Gallbladder (tissue), 1 donor: ENCODE results near the genes SCN1B, FXYD1 and MAG.

DNA sequence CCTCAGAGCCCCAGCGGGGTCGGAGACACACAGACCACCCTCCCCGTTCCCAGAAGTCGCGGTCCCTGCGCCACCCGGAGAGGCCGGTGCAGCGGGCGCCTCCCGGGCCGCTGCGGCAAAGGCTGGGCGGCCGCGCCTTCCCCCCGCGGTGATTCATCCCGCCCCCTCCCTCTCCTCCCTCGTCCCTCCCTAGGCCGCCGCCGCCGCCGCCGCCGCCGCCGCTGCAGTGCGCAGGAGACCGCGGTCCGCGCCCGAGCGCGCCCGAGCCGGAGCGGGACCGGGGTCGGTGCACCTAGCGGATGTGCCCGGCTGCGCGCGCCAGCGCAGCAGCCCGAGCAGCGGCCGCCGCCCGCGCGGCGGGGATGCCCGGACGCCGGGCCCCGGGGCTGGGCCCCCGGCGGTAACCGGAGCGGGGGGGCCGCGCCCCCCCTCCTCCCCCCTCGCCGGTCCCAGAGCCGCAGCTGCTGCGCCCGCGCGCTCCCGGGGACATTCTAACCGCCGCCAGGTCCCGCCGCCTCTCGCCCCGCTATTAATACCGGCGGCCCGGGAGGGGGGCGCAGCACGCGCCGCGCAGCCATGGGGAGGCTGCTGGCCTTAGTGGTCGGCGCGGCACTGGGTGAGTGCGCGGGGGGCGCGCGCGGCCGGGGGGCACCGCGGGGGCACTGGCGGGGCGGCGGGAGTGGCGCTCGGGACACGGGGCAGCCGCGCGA lies at the start of gene SCN1B:
Gene SCN1B, plus strand, starts transcription at position 226 of the 710 bp plus-strand sequence.
- PRO-cap = bidirectional peak, plus-strand start at position 233 of the sequence, minus-strand start at position 120 of the sequence

DNA sequence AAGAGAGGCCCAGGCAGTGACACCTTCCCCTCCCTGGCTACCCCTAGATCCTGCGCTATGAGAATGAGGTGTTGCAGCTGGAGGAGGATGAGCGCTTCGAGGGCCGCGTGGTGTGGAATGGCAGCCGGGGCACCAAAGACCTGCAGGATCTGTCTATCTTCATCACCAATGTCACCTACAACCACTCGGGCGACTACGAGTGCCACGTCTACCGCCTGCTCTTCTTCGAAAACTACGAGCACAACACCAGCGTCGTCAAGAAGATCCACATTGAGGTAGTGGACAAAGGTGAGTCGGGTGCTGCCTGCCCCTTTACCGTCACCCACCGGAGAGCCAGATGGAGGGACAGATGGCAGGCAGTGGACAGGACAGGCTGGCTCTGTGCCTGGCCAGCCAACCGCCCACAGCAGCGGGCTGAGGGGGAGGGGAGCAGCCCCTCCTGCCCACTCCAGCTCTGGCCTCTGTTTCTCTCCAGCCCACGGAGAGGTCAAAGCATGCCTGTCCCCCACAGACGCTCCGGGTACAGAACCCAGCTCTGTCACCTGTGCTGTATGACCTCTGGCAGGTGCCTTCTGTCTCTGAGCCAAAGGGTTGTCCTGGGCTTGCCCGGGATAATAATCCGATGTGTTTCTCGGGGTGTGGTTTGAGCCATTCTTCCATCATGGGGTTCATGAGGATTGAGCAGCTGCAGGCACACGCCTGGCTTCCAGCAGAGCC lies 3.3 kb downstream of the SCN1B start:
- PRO-cap = no peak

DNA sequence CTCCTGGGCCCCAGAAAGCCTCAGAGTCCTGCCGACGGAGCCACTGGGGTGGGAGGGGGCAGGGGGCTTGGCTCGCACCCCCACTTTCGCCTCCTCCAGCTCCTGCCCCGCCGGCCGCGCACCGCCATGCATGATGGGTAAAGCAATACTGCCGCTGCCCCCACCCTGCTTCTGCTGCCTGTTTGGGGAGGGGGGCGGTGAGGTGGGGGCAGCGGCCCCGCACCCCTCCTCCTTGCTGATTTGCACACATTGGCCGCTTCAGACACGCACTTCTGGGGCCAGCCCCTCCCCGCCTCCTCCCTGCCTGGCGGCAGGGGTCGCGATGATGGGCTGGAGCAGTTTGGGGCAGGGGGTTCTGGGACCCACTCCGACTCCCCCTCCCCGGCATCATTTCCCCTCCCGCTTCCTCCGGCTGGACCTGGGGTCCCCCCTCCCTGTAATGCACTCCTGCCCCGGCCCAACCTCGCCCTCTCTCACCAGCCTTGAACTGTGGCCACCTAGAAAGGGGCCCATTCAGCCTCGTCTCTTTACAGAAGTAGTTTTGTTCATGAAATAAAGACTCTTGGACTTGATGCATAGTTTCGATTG lies 1.5 kb upstream of the HPN start:
- PRO-cap = no peak

DNA sequence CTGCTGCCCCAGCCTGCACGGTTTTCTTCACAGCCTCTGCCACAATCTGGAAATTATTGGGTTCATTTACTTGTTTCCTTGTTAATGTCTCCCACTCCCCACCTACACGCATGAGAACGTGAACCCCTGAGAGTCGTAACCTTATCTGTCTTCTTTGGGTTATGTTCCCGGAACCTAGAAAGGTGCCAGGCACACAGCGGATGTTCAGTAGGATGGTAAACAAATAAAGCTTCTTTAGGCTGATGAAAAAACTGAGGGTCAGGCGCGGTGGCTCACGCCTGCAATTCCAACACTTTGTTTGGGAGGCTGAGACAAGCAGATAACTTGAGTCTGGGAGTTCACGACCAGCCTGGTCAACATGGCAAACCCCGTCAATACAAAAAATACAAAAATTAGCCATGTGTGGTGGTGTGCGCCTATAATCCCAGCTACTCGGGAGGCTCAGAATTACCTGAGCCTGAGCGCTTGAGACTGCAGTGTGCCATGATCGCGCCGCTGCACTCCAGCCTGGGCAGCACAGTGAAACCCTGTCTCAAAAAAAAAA lies 6.0 kb downstream of the HPN start:
- PRO-cap = no peak

DNA sequence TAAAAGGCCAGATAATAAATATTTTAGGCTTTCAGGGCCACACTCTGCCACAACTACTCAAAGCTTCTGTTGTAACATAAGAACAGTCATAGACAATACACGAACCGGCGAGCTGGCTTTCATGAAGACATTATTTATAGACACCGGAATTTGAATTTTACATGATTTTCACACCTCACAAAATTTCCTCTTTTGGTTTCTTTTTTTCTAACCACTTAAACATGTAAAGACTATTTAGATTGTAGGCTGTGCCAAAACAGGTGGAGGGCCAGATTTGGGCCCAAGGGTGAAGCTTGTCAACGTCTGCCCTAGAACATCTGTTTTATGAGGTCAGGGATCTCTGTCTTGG lies 29.7 kb upstream of the FXYD3 start:
- PRO-cap = no peak

DNA sequence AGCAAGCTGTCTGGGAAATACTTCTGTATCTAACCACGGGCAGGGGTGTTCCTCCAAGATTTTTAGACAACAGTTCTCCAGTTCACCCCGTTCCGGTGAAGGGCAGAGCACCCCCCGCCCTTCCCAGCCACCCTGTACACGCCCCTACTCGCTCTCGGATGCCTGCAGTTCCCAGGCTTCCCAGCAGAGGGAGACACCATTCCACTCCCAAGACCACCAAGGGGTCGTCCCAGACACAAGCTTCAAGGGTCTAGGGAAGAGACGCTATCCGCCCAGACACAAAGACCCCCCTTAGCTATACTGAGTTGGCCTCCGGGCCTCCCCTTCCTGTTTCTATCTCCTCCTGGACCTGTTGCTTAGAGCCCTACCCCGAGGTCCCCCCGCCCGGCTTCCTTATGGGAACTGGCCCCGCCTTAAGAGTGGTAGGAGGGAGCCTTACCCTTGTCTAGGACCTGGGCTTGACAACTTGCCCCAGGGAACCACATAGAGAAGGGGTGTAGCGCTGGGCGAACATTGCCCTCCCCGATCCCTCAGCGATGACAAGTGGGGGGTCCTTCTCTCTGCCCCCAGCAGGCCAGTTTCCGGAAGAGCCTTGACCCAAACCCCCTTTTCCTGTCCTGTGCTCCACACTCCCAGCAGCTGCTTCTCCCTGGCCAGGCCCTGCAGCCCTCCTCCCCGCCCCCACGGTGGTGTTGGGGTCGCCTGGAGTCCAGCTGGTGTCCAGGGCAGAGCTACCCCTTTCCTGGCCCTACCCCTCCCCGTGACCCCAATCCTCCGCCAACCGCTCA lies 836 bp upstream of the FXYD3 start:
- PRO-cap = no peak

GRCh38 chr19:35138725-35138889 lies at the start of gene FXYD1:
Gene FXYD1, plus strand, starts transcription at chr19:35138824.
- PRO-cap = bidirectional peak, plus-strand start at chr19:35138804, minus-strand start at chr19:35138650

DNA sequence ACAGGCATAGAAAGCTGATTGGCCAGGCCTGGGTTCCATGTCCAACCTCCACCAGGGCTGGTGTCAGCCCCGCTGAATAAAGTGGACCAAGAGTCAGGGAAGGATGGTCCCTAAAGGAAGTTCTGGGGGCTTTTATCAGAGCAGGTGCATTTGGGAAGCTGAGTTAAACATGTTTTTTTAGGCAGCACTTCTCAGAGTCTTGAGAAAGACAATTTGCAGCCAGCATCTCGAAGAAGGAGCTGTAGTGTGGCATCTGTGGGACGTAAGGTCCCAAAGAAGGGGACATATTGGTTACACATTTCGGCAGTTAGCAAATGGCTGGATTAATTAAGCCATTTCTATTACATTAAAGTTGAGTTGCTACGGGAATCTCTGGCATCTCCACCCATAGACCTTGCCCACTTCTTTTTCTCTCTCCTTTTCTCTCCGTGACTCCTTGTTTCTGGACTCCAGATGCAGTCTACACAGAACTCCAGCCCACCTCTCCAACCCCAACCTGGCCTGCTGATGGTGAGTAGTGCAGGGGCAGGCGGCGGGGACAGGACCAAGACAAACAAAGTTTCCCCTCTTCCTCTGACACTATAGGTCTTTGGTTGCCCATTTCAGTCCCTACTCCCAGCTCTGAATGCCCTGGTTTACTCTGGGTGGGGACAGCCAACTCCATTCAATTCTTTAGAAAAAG lies 3.5 kb downstream of the FXYD5 start:
- PRO-cap = no peak

DNA sequence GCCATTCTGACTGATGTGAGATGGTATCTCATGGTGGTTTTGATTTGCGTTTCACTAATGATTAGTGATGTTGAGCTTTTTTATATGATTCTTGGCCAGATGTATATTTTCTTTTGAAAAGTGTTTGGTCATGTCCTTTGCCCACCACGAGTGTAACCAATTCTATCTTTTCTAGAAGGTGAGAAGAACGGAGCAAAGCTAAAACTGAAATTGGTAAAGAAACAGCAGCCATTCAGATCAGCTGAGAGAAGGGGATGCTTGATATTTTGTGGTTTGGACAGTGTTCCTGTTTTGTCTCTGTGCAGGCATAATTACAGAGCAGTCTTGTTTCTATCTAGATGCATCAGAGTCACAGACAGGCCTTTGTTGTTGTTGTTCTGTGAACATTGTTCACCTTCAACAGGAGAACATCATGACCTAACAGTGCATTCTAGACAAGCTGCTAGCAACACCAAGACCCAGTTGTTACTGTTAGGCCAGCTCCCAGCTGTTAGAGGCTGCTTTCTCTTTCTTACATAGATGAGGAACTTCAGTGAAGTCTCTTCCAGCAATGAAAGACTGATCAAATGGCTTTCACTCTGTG lies 8.6 kb upstream of the LSR start:
- PRO-cap = no peak

DNA sequence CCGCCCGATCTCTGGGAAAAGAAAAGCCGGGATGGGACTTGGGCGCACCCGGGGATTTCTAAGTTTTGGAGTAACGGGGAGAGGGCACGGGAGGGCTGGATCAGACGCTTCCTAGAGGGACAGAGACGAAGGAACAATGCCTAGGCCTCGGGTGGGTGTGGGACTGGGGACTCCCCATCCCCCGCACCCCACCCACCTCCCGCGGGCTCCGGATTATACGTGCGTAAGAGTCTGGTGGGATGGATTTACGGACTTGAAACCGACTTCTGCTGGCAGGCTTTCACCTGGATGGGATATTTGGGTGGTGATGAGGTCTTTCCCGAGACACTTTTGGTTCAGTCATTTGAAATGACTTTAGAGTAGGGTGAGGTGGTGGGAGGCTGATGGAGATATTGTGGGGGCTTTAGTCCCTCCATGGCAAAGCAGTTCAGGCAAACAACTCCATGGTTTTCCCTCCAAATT lies 653 bp downstream of the LSR start:
- PRO-cap = bidirectional peak, plus-strand start at position 242 of the sequence, minus-strand start at position 135 of the sequence

- PRO-cap = no peak
Observed at GRCh38 chr19:35271374-35272035, 2.7 kb downstream of the USF2 start.

DNA sequence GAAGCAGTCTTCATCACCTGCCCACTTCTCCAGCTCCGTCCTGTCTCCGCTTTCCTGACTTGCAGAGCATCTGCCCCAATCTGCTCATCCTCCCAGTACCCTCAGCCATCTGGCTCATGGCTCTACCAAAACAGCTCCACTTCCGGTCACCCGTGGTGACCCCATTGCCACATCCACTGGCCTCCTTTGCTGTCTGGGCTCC lies 4.3 kb downstream of the USF2 start:
- PRO-cap = no peak

DNA sequence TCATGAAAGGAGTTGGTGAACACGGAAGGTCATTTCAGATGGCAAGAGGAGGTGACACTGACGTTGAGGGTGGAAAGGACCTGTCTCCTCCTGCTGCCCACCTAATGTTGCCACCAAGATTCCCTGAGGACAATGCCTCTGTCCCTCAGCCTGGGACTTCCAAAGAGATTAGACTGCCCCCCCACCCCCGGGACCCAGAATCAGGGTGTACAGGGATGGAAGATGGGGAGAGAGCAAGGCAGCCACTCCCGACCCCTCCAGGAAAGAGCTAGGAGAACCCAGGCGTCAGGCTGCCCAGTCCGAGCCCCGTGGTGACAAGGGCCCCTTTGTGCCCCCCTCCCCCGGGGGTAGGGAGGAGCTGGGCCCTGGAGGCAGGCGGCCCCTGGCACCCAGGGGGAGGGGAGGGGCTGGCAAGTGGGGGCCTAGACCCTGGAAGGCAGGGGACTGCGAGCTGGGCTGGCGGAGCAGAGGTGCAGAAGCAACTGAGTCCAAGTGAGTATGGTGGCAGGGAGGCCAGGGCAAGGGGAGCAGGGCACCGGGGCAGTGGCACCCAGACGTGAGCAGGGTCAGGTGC lies at the start of gene MAG:
Gene MAG, plus strand, starts transcription at position 449 of the 574 bp plus-strand sequence.
- PRO-cap = no peak

DNA sequence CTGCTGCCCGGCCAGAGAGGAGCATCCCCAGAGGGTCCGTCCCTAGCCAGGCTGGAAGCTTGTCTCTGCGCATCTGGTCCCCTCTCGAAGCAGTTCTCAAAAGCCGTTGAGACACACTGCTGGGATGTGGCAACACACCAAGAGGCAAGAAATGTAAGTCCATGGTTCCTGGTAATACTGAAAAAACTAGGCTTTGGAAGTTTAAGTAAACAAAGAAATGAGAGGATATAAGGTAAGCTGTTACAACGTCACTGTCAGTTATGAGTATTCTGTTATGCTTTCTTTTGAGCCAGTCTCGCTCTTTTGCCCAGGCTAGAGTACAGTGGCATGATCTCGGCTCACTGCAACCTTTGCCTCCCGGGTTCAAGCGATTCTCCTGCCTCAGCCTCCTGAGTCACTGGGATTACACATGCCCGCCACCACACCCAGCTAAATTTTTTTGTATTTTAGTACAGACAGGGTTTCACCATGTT lies 15.0 kb upstream of the FFAR2 start:
- PRO-cap = no peak

- PRO-cap = no peak
Observed at GRCh38 chr19:35544954-35545397, 450 bp upstream of the TMEM147 start.

DNA sequence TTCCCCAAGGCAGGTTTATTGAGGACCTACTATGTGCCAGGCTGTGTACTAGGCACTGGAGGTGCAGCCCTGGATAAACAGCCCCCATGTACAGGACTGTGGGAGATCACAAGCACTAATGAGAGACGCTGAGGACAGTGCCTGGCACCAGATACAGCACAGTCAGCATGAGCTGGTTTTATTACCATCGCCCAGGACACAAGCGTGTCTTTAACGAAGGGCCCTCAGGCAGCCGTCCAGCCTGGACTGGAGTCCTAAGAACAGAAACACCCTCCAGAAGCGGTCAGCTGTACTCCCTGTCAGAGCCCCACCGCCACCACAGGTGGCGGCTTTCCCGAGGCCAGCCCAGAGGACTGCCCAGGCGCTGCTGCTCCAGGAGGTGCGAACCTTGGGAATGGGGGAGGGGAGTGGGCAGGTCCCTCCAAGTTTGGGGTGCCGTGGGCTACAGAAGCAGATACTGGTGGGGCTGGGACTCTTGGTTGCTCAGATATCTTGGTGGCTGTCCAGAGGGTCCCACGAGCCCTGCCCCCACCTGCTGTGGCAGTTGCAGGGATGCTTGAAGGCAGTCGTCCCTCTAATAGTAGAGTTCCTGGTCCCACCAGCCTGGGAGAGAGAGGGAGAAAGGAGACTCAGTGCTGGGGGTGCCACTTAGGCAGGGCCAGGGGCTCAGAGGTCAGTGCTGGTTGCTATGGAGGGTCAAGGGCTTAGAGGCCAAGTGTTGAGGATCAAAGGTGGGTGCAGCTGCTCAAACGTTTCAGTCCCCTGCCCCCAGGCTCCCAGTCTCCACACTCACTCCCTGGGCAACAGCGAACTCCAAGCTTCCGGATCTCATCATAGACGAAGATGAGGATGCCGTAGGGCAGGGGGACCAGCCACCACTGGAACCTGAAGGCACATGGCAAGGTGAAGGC lies 4.9 kb downstream of the TMEM147 start:
- PRO-cap = no peak

- PRO-cap = no peak
Observed at GRCh38 chr19:35575588-35576058, 10.3 kb upstream of the PMIS2 start.

GRCh38 chr19:35672970-35673847 lies 6.9 kb downstream of the UPK1A start:
- PRO-cap = bidirectional peak, plus-strand start at chr19:35673627, minus-strand start at chr19:35673472

- PRO-cap = no peak
Observed at GRCh38 chr19:35719811-35720513, 2.2 kb downstream of the KMT2B start.

- PRO-cap = no peak
Observed at GRCh38 chr19:35746560-35747089, 1.2 kb downstream of the PSENEN start.